ENCODE results near the gene STK32A.

GRCh38 chr5:143031639-143032425 is 261.7 kb downstream of the ARHGAP26 start:
- PRO-cap: no peak

GRCh38 chr5:143057619-143057850 is 287.4 kb downstream of the ARHGAP26 start:
- PRO-cap: no peak

DNA sequence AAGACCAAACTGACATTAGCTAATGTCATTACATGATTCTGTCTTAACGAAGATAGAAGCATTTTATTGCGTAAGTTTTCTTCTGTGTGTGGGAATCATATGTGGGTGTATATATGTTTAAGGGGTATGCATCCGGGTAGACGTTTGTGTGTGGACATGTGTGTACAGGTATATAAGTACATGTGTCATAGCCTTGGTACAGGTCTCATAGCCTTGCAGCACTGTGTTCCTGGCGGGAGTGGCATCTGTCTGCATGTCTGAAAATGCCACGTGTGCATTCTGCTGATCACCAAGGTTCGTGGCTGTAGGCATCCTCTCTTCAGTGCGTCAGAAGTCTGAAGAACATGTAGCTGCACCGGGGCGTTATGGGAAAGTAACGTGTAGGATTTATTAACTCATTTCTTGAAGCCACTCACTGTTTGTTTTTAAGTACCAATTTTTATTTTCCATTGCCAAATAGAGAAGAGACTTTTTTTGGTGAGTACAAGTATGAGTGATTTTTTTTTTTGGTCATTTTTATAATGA is 298.0 kb downstream of the NR3C1 start:
- PRO-cap: no peak

GRCh38 chr5:143214208-143214484 is 189.3 kb downstream of the NR3C1 start:
- PRO-cap: no peak

GRCh38 chr5:143583429-143583862 is 180.0 kb upstream of the NR3C1 start:
- PRO-cap: no peak

- PRO-cap: no peak
These were observed 16.5 kb downstream of the GRXCR2 start for GRCh38 chr5:145856020-145857003.

DNA sequence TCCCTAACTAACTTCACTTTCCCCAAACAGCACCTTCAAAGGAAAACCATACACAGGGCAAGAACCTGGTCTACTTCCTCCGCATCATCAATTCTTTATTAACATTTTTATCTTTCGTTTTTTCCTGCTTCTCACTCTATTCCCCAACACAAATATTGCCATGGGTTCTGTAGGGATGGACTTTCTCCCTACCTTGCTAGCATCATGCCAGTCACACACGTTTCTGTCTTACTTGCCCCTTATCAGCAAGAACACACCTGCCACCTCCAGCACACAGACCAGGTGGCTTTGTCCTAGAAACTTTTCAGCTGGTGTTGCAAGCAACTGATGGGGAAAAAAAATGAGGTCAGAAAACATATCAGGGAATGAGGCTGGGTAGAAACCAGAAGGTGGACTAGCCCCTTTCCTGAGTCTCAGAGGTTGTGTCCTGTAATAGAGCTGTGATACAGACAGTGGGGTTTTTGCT is 5.8 kb downstream of the SH3RF2 start:
- PRO-cap: no peak

GRCh38 chr5:145946367-145947025 is 10.1 kb downstream of the SH3RF2 start:
- PRO-cap: no peak

- PRO-cap: no peak
These were observed 80.3 kb downstream of the PLAC8L1 start for GRCh38 chr5:146024976-146025646.

DNA sequence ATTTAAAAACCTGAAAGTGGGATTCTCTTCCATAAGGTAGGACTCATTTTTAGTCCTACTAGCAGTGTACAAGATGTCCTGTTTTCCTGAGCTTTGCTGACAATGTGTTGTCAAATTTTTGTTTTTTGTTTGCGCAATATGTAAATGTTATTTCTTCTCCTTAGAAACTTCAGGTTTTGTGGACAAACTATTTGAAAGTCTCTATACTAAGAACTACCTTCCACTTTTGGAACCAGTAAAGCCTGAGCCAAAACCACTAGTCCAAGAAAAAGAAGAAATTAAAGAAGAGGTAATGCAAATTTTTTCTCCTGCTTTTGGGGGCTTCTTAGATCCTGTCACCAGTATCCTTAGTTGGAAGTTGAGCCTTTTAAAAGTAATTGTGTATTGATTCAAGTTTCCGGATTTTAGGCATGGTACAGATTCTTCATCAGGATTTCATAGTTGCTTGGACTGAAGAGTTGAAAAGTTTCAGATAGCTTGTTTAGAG is 19.9 kb downstream of the RBM27 start:
- PRO-cap: no peak

DNA sequence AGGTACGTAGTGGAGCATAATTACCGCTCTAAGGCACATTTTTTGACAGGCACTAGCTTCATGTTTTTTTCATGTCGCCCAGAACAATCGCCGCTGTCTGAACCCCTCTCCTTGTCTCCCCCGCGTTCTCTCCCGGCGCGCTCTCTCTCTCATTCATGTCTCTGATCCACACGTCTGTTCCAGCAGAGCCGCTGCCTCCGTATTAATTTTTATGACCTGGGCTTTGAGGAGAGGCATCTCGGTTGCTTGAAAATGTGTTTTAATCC is 525 bp downstream of the POU4F3 start:
- PRO-cap: no peak

DNA sequence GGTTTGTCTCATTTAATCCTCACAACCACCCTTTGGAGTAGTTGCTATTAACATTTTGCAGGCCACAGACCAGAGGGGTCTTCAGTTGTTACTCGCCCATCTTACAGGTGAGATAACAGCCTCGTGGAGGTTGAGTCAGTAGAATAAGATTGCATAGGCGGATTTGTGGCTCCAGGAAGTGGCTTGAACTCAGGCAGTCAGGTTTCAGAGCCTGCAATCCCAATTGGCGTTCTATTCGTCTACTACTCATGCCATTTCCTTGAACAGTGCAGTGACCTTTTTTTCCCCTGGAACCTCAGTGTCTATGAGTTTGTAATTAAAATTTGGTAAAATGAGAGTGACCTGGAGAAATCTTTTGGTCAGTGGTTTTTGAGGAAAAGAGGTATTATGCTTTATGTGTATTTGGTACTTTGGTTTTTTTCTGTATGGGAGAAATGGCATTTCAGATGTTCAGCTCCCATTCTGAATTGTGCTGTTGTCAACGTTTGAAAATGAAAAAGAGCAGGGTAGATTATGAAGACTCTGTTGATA is 984 bp downstream of the TCERG1 start:
- PRO-cap: no peak

GRCh38 chr5:146510366-146511109 is 5.5 kb downstream of the GPR151 start:
- PRO-cap: no peak

DNA sequence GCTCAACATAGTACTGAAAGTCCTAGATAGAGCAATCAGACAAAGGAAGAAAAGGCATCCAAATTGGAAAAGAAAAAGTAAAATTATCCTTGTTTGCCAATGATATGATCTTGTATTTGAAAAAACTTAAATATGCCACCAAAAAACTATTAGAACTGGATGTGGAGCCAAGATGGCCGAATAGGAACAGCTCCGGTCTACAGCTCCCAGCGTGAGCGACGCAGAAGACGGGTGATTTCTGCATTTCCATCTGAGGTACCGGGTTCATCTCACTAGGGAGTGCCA is 93.3 kb upstream of the GPR151 start:
- PRO-cap: no peak

- PRO-cap: no peak
These were observed 126.8 kb downstream of the PPP2R2B start for GRCh38 chr5:146751640-146752307.

GRCh38 chr5:147055789-147056338 is 177.3 kb upstream of the PPP2R2B start:
- PRO-cap: no peak

DNA sequence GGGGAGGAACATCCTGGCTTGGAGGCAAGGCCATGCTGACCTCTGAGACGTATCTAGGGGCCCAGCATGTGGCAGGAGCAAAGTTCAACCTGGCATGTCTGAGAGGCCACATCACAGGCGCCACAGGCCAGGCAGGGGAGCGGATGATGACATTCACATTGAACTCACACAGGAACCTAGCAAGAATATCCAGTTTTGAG is 64.3 kb upstream of the STK32A start:
- PRO-cap: no peak

DNA sequence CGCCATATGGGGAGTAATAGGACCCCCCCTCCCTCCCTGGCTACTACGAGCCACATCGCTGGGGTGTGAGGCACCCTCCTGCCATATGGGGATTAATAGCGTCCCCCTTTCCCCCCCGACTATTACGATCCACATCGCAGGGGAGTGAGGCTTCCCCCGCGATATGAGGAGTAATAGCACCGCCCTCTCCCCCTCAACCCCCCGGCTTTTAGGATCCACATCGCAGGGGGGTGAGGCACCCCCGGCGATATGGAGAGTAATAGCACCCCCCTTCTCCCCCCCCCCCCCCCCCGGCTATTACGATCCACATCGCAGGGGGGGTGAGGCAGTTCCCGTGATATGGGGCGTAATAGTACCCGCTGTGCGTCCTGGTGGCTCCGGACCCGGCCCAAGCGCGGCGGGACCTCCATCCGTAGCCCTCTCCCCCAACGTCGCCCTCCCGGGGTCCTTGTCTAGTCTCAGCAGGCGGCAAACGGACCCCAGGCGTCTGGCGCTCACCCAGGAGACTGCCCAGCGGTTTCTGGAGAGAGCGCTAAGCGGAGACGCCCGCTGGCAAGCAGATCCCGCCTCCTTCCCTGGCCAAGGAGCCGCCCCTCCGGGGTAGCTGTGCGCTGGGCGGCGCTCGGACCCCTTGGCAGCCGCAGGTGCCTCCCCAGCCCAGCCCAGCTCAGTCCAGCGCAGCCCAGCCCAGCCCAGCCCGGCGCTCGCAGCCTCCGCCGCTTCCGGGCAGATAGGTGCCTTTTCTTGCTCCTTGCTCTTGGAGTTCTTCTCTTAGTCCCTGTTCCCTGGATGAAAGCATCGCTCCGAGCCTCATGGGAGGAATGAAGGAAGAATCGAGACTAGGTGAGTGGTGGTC is at the start of gene STK32A:
Gene STK32A (plus strand): TSS at position 670 of the 856 bp plus-strand sequence.
- PRO-cap: no peak

DNA sequence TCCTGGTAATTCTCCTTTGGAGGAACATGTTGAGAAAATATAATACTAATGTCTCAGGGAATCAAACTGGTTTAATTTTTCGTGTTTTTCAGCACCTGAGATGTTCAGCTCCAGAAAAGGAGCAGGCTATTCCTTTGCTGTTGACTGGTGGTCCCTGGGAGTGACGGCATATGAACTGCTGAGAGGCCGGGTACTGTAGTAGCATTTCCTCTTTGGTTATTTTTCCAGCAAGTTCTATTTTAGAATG is 126.5 kb downstream of the STK32A start:
- PRO-cap: no peak

DNA sequence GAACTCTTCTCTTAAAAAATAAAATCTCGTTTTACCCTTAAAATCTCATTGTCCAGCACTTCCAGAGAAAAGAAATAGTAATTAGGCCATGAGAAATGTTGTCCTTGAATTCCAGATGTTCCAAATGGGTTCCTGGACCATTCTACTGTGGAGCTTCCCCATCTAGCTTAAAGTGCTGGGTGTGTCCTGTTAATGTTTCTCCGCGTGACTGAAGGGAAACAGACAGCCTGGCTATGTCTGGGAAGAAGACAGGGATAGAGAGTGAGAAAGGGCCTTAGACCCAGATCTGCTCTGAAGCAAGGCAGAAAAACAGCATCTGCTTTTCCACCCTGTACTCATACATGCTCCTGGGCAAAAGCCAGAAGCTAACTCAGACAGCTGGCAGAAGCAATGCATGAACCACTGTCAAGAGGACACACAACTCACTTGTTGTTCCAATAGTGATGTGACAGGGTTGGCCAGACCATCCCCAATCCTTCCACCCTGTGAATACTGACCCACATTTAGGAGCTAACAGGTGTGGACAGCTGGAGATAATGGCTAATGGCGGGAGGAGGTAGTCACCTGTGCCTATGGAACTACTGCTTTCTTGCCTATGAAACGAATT is 63.4 kb downstream of the DPYSL3 start:
- PRO-cap: no peak